ENCODE measurements around the gene ASB8.

- RRBS = no CpG with 5 or more reads among the region's 3 CpGs
These were observed 3.4 kb downstream of the HDAC7 start for GRCh38 chr12:47816386-47816681.

DNA sequence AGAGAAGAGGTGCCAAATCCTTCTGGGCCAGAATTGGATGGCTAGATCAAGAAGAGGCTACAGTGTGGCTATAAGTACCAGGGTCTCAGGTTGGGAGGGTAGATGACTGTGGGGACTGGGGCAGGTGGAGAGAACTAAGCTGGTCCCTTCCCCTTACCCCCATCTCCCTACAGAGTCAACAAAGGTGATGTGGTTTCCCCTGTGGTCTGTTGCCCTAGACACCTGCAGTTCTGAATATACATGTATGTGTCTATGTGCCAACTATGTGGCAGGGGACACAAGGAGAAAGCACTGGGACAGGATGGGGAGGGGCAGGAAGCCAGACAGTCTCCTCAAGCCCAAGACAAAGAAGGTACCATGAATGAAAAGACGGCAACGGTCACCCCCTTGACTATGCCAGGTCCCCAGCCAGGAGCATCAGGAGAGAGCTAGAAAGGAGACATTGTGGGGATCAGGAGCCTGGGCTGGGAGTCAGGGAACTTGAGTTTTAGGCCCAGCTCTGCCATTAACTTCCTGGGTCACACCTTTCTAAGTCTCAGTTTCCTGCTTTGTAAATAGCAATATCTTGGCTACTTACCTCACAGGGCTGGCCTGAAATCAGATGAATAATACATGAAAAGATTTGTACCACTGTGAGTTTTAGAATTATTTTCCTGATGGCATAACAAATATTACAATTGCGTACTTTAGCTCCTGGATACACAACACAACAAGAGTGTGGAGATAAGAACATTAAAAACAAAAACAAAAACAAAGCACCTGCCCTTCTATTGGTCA is 4.6 kb upstream of the HDAC7 start:
- RRBS = no CpG with 5 or more reads among the region's 3 CpGs

DNA sequence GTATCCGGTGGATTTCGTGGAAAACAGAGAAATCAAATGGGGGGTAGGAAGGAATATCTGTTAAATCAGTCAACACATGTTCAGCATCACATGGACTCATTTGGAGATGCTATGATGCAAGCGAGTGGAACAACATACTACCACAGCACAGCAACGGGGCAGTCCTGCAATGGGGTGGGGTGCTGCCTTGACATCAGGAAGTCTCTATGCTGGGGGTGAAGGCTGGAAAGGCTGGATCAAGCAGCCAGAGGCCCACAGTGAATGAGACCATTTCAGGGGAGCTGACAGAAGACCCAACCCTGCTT is 22.9 kb downstream of the VDR start:
- RRBS = no CpG with 5 or more reads among the region's 4 CpGs

DNA sequence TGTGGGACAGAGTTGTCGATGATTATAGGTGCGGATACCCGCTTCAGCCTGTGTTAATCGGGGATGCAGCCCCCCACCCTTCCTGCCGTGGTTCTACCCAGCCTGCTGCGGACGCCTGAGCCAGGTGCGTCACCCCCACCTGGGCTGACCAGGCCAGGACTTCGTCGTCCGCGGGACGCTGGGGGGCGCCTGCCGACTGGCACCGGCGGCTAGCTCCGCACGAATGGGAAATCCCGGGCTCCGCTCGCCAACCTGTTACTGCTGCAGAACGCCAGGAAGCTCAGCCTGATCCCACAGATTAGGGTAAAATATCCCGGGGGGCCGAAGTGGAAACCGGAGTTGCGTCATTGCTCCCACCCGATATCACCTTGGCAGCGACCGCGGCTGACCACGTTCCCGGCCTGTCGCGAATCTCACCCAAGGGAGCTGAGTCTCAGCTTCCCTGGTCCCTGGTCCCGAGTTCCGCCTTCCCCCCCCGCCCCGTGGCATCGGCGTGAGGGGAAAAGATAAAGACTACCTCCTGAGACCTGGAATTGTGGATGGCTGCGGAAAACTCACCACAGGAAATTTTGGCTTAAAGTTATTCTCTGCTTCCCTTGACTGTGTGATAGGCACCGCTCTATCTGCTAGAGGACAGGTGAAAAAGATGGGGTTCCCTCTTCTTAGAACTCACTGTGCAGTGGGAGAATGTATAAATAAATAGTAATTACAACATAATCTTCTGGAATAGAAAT is 634 bp upstream of the VDR start:
- RRBS = 4% methylated on average over 12 of the region's 43 CpGs

DNA sequence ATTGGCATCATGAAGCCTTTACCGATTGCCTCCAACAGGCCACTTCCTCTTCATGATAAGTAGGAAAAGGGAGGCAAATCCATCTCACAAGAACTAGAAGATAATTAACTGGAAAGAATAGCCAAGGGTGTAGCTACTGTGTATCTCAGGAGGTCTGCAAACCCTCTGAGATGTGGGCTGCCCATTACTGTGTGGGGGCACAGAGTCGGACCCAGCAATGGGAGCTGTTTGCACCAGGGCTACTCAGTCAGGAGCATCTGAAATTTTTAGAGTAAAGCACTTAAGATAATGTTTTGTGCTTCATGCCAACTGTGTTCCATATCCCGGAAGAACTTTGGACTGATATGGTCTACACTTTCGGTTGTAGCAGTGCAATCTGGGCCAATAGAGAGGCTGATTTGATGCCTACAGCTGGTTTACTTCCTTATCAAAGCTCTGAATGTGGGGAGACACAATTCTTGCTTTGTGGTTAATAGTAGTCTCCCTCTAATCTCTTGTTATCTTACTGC is 7.6 kb upstream of the VDR start:
- RRBS = no CpG with 5 or more reads among the region's 4 CpGs

DNA sequence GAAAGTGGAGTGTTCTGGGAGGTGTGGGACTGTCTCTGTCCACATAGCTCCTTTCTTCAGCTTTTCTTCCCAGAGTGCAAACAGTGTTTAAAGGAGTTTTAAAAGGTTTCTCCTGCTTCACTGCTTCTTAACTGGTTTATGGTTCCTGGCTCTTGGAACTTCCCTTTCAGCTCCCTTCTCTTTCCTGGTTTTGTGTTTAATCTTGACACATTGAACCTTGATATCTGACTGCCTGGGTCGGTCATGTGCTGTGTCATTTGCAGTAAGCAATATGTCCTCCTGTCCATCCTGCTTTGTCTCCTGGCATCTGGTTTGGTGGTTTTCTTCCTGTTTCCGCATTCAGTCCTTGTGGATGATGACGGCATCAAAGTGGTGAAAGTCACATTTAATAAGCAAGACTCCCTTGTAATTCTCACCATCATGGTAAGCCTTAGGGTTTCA is 2.2 kb downstream of the TMEM106C start:
- RRBS = no CpG with 5 or more reads among the region's 3 CpGs

- RRBS = no CpG with 5 or more reads among the region's 6 CpGs
These were observed 33.1 kb upstream of the COL2A1 start for GRCh38 chr12:48037390-48037801.

DNA sequence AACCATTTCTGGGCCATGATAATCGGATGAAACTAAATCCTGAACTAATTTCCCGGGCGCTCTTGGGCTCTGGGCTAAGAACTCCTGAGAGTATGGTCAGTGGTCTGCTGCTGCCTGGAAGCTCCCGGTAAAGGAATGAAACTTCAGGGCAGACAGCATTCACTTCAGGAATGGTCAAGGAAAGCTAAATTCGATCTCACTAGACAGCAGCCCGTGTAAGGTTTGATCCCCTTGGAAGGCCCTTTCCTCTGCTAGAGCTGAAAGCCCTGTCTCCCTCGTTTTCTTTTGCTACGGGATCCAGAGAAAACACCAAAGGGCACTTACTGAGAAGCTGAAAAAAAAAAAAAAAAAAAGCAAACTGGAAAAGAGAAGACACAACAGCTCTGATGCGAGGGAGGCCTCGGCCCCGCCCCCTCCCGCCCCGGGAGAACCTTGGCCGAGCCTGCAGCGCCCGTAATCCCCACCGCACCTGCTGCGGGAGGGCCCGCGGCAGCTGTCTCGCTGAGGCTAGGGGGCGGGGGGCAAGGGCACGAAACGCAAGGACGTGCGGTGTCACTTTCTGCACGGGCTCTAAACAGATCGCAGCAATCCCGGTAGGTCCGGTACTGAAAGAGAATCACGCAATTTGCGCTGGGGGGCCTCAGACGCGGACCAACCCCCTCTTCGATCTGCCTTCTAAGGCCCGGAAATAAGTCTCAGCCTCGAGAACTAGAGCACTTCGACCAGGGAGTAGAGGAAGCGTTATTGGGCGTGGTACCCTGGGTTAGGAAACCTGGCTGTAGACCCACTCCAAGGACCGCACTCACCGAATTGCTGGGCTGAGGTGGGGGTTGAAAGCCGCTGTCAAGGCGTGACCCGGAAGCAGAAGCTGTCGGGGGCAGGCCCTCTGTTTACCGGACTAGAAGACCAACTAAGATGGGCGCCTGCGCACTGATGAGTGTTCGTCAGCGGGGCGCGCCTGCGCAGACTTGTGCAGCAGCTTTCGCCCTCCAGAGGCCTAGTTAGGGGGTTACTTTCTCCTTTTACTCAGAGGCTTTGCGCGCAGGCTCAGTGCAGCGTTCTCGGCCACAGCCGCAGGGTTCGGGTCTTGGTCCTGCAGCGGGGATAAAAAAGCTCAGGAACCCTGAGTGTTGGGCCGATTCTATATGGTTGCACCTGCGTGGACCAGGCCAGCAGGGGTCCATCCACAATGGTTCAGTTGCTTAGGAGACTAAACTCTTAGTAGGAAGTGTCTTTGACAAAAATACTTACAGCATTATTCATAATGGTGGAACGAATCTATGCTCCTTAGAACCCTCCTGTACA is at the start of gene ASB8:
ASB8 (minus strand) TSS at position 863 of the 1,305 bp plus-strand sequence.
- RRBS = 24% methylated on average over 10 of the region's 65 CpGs

DNA sequence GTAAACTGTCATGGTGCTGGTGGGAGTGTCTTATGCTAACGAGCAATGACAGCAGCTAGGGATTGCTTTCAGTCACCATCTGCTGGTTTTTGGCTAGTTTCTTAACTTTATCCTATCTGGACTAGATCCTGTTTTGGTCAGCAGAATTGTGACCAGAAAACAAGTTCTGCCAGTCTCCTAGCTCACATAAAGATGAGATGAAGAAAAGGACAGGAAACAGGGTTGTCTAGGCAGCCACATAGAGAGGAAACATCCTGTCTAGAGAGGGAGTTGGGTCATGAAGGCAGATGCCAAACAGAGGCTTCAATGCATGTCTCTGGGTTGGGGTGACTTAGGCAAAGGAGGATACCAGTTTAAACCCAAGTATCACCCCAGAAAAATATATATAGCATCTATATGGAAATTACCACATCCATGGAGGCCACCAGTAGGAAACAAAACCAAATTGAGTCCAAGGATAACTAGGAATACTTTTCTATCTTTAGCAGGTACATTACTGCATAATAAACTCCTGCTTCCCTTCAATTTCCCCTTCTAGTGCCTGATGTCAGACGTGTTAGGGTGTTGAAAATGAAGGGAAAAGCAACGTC is 42.4 kb upstream of the H1-7 start:
- RRBS = no CpG with 5 or more reads among the region's 3 CpGs

GRCh38 chr12:48651542-48651992 is 30.5 kb downstream of the KANSL2 start:
- RRBS = no CpG with 5 or more reads among the region's 2 CpGs

DNA sequence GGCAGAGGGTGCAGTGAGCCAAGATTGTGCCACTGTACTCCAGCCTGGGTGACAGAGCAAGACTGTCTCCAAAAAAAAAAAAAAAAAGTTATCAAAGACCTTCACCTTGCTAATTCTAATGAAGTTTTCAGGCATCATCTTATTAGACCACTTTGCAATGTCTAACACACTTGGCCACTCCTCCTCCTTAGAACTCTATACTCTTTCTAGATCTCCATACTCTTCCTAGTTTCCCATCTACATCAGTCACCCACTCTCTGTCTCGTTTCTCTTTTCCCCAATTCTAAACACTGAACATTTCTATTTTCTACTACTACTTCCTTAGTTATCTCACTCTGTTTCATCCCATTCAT is 3.0 kb upstream of the KANSL2 start:
- RRBS = no CpG with 5 or more reads among the region's 1 CpG

GRCh38 chr12:48775684-48776780 is 12.9 kb downstream of the ADCY6 start:
- RRBS = no CpG with 5 or more reads among the region's 34 CpGs

DNA sequence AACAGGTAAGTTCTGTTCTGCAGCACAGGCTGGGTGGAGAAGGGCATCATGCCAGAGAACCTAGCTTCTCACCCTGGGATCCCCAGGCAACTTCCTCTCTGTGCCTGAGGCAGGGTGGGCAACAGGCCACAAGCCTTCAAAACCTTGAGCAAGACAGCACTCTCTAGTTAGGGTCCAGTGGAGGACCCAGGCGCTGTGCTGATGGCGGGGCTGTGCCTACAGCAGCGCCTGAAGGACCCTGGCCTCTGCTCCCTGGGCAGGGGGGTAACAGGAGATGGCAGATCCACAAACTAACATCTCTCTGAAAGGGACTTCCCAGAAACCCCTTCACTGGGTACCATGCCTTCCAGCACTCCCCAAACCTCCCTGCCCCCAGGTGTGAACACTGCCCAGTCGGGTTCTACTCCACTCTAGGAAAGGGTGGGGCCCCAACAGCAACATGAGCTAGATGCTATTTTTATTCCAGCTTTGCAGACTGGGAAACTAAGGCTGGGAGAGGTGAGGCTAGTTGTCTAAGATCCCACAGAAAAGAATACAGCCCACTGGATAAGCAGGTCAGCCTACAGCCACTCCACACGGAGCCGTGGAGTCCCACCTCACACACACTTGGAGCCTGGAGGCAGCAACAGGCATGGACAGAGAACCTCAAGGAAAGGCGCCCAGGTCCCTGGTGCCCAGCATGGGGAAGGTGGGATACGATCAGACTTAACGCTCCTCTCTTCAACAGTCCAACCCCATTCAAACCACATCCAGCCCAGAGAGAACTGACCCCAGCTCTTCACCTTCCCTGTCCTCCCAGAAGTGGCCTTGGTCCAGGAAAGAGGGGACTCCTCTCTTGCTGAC is 7.4 kb downstream of the ADCY6 start:
- RRBS = no CpG with 5 or more reads among the region's 9 CpGs

DNA sequence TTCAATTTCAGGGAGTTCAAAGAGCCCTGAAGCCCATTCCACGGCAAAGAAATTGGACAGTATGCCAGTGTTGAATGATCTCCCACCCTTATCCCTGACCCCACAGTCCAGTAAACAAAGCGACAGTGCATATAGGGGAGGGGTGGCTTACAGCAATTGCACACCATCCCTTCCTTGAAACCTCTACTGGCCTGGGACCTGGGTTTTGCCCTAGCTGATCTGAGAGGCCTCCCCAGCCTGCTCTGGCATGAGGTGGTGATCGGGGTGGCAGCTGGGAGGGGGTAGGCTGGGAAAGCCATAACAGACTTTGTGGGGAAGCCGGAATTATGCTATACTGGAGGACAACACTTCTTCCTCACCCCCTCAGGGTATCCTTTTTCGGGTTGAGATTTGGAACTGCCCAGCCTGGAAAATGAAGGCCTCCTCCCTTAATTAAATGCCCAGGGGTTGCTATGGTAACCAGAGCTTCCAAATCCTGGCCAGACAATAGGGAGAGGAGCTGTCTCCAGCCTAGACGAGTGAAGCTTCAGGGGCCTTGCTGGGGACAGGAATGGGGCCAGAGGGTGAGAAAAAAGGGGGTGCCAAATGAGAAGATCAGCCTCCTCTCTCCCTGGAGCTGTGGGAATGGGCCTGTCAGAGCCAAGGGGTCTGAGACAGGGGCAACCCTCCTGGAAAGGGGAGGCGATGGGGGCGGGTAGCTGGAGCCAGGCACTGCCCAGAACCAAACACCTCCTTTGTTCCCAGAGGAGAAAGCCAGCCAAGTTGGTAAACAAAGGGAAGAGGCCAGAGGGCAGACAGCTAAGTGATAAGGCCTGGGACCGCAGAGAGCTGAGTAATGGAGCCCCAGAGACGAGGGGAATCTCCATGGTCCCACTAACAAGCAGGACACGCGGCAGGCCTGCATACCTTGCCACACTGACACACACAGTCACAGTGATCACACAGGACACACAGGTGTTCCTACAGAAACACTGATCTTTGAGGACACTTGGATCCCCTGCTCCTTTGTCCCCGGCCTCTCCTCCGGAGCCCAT is 17.7 kb upstream of the RND1 start:
- RRBS = no CpG with 5 or more reads among the region's 14 CpGs

DNA sequence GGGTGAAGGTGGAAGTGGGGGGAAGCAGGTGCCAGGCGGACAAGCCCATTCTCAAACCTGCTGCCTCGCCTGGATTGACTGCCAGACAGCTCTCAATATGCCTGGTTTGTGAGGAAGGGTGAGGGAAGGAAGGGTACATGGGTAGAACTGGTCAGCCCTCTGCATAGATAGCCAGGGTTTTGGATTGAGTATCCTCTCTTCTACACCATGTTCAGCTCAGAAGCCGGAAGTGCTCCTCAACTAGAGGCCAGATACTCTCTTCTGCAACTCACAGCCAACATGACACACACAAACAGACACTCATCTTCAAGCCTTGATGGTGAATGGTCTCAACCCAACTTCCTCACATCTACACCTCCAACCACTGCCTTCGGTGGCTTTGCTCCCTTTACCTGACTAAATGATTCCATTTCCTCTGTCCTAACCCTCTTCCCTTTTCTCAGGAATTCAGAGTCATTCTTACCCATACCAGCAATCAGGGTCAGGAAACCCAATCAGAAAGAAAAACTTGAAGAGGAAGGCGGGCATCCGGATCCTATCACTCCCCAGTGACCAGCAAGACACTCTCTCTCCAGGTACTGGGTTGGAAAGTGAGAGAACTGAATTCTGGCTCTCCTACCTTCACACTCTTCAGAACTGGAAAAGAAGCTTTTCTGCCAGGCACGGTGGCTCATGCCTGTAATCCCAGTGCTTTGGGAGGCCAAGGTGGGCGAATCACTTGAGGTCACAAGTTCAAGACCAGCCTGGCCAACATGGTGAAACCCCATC is 7.7 kb upstream of the FKBP11 start:
- RRBS = no CpG with 5 or more reads among the region's 8 CpGs

DNA sequence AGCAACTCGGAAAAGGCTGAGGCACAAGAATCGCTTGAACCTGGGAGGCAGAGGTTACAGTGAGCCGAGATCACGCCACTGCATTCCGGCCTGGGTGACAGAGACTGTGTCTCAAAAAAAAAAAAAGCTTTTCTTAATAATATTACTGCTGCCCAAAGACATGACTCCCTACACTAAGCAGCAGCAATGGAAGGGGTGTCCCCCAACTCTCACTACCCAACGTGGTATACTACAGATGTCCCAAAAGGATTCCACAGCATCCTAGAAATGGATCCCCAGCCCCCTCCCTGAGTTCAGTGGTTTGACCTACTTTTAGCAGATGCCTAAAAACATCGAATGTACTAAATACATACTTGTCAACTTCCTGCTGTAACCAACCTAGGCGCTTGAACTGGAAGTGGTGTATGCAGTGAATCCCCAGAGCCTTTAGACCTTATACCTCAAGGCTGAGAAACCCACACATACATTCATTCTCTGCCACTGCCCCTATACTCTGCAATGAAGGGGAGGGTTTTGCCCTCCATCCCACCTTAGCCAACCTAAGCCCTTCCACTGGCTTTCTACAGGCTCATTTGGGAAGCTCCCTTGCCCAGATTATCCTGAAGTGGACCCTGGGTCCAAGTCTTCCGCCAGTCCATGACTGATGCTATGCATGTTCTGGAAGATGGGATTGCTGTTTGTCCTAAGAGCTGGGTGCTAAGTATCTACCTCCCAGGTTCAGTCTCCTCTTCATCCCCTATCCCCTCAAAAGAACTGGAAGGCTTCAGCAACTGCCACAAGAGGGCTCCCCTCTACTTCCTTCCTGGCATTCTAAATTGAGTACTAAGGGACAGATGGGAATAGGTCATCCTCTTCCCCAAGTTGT is 8.7 kb upstream of the FKBP11 start:
- RRBS = no CpG with 5 or more reads among the region's 9 CpGs

DNA sequence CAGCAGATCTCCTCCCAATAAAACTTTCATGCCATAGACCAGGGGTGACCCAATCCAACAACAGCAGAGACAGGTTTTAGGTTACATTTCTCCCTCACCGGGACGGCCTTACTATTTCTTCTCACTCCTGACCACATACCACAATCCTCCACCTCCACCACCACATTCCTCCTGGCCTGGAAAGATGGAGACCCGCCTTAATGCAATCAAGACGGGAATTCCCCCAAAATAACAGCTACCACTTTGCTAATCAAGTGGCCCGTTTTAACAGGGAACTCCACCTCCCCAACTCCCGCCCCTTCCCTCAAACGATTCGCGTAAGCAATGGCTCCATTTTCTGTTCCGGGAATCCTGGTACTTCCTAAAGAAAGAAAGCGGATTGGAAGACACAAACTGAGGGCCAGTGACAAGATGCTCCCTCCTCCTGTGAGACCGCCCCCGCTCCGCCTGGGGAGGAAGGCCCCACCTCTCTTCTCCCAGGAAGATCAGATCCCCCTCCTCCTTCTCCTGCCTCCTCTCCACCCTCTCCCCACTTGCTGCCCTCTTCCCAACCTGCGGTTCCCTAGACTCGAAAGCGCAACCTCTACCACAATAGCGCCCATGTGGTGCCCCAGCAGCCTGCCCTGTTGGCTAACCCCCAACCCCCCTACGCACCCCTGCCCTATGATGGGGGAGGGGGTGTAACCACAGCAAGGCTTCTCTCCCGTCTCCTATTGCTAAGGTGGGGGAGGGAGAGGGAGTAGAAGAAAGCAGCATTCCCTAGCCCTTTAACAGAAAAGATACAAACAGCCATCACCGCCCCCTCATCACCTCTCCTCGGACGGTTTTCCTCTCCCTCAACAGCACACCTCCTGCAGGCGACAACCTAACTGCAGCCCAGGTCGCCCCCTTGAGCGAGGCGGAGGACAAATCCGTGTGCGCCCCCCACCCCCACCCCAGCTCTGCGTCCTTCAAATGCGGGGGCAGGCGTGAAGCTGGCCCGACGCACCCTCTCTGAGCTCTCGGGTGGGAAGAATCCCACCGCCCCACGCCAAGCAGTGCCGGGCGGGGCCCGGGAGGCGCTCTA is 779 bp downstream of the ARF3 start:
- RRBS = no CpG with 5 or more reads among the region's 41 CpGs

GRCh38 chr12:49037290-49038335 is 19.0 kb upstream of the PRKAG1 start:
- RRBS = no CpG with 5 or more reads among the region's 15 CpGs

DNA sequence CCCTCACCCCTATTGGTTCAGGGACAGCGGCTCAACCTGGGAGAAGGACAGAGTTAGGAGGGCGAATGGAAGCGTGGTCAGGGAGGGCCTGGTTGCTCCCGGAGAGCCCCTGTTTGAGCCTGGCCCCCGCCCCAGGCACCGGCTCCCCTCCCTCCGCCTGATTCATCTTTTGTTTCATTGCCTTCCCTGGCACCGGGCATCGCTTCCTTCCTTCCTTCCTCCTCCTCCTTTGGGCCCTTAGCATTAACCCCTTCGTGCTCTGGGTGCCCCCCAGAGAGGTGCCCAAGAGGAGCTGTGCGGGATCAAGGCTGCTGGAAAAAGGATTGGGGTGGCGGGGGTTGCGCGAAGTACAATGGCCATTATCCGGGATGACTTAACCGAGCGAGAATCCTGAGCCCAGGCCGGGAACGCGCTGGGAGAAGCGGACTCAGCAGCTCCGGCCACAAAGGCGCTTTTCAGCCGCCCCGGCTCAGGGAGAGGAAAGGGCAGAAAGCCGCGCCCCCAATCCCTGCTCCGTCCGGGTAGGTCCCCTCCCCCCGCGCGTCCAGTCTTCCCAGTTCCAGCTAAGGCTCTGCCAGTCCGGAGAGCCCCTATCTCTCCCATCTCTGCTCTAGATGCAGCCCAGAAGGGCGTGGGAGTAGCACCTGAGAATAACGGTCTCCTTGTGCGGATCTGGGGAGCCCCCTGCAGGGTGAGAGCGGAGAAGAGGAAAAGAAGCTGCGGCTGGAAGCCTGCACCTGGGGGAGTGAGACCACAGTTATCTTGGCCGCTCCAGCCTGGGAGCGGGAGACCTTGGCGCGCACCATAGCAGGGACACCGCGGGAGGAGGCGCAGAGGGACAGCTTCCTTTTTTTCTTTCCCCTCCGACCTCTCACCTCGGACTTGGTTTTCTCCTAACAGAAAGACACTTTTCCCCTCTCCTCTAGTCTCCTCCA is 2.7 kb downstream of the DHH start:
- RRBS = 5% methylated on average over 16 of the region's 47 CpGs

- RRBS = no CpG with 5 or more reads among the region's 7 CpGs
These were observed 5.3 kb downstream of the TUBA1A start for GRCh38 chr12:49183553-49184054.